Camera-type eye (tissue), 1 donor: ENCODE measurements around the gene WARS2.

- RAMPAGE, long total RNA: no peak
These were observed 41.8 kb upstream of the CD2 start for GRCh38 chr1:116712433-116712918.

GRCh38 chr1:116738537-116739450 is 15.4 kb upstream of the CD2 start:
- RAMPAGE, long total RNA: no peak

GRCh38 chr1:116806676-116807040 is 52.4 kb downstream of the CD2 start:
- RAMPAGE, long total RNA: no peak

DNA sequence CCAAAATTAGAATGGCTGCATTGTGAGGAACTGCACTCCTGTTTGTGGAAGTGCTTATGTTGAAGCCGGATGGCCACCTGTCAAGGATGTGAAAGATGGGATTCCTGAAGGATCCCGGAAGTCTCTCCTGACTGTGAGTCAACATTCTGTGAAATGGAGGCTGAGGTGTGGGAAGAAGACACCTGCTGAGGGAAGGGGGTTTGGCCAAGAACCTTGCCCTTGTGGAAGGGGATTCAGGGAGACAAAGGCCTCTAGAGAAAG is 70.4 kb downstream of the CD2 start:
- RAMPAGE, long total RNA: no peak

- RAMPAGE, long total RNA: no peak
These were observed 70.6 kb downstream of the CD2 start for GRCh38 chr1:116824927-116825157.

- RAMPAGE, long total RNA: no peak
These were observed 72.9 kb downstream of the CD2 start for GRCh38 chr1:116827004-116827714.

DNA sequence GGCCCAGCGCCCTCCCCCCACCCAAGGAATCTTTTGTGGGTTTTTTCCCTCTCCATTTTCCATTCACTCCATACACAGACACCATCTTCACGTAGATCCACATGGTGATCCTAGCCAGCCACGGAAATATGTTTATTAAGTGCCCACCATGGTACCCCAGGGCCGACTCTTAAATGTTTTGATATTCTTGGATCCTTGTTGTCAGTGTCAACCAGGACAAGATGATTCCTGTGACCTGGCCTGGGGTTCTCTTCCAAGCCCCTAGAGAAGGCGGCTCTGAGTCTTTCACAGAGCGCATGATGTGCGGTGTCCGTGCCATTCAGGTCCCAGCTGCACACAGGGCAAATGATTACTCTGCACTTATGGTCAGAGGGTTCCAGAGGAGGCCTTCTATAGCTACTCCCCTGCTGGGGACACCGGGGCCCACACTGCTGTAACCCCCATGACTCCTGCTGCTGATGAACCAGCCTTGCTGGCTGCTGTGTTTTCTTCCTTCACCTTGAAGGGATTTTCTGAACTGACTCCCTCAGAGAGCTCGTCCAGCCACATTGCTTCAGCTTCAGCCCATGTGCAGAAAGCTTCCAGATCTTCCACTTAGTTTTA is 1.4 kb downstream of the PTGFRN start:
- RAMPAGE, long total RNA: no peak

GRCh38 chr1:116986704-116987643 is 14.6 kb upstream of the CD101 start:
- RAMPAGE, long total RNA: no peak

DNA sequence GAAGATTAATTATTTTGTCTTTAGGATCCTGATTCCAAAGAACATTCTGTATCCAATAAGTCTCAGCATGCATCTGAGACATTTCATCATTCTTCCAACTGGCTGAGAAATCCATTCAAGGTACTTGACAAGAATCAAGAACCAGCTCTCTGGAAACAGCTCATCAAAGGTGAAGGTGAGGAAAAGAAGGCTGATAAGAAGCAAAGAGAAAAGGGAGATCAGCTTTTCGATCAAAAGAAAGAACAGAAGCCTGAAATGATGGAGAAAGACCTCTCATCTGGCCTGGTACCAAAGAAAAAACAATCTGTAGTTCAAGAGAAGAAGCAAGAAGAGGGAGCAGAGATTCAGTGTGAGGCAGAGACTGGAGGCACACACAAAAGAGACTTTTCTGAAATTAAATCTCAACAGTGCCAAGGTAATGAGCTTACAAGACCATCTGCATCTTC is 14.7 kb downstream of the TTF2 start:
- RAMPAGE, long total RNA: no peak

DNA sequence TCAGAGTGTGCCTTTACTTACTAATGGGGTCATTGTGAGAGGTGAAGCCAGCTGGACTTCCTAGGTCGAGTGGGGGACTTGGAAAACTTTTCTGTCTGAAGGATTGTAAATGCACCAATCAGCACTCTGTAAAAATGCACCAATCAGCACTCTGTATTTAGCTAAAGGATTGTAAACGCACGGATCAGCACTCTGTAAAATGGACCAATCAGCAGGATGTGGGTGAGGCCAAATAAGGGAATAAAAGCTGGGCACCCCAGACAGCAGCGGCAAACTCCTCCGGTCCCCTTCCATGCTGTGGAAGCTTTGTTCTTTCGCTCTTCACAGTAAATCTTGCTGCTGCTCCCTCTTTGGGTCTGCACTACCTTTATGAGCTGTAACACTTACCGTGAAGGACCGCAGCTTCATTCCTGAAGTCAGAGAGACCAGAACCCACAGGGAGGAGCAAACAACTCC is 38.0 kb downstream of the VTCN1 start:
- RAMPAGE, long total RNA: no peak

- RAMPAGE, long total RNA: no peak
These were observed 325 bp downstream of the MAN1A2 start for GRCh38 chr1:117367672-117367875.

GRCh38 chr1:117368220-117368595 is 959 bp downstream of the MAN1A2 start:
- RAMPAGE, long total RNA: no peak

- RAMPAGE, long total RNA: no peak
These were observed 61.0 kb upstream of the TENT5C start for GRCh38 chr1:117544836-117545169.

DNA sequence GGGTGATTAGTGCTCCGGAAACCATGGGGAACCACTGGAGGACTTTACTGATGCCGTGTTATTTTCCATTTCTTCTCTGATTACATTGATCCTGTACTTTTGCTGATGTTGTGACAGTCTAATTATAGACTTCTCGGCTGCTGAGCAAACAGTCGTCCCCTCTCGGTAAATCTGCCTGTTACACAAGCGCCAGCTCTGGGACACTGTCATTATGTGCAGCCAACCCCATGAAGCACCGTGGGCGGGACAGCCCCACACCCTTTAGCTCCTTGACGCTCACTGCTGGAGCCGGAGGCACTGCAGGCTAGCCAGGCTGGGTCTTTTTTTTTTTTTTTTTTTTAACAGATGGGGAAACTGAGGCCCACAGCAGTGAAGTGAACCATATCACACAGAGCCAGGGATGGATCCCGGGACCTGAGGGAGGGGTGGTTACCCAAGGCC is 6.0 kb upstream of the TENT5C start:
- RAMPAGE, long total RNA: no peak

GRCh38 chr1:117608213-117608549 is 2.3 kb downstream of the TENT5C start:
- RAMPAGE, long total RNA: no peak

DNA sequence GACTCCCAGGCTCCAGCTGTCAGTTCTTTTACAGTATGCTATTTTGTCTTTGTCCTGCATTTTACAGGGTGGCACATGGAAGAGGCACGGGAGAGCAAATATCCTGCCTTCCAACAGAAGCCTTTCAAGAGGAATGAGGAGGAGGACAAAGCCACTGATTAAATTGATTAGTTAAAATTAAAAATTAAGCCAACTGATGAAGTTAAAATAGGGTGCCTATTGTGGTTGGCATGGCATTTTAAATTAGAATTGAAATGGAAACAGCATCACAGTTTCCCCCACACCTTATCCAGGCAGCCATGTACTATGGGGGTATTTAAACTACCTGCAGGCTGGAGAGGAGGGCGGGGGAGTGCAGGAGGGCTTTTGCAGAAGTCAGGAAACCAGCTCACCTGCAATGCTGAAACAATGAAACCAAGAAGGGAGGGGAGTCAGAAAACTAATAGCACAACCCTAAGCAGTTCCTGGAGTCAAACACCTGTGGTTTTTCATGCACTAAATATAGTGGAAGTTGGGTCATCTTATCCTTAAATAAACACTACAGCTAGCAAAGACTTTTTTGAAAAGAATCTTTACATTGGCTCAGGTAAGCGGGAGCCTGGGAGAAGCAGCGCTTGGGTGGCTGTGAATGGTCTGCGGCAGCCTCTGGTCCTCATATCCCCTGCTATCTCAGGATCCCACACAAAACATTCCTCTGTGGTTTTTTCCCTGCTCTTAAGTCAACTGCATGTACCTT is 26.3 kb downstream of the TENT5C start:
- RAMPAGE, long total RNA: no peak

- RAMPAGE, long total RNA: no peak
These were observed 27.0 kb downstream of the TENT5C start for GRCh38 chr1:117632938-117633216.

DNA sequence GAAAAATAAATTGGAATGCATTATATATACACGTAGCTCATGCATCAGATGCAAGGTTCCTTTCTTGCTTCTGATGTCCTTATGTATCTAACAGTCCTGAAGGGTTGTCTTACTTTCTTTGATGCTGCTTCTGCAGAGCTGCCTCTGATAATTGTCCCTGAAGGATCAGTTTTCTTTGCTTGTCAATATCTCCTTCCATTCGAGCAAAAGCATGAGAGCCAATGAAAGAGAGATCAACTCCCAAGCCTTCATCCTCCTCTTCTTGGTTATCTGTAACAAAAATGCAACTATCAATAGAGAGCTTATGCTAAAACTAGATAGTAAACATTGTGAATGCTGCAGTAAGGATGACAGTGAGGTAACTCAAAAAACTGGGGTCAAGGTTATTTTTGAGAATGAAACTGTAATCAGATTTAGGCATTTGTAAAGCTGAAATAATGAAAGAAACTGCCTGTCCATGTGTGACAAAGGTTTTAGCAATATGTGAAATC is 32.7 kb downstream of the GDAP2 start:
- RAMPAGE, long total RNA: no peak

GRCh38 chr1:119080387-119081176 is 59.9 kb downstream of the WARS2 start:
- RAMPAGE, long total RNA: no peak

- RAMPAGE, long total RNA: no peak
These were observed at the start of gene WARS2 for GRCh38 chr1:119139875-119140879. Gene WARS2, minus strand, starts transcription at chr1:119140653.